Mammary microvascular endothelial cell (primary cell): ENCODE measurements around the genes IMPG2 and CEP97.

DNA sequence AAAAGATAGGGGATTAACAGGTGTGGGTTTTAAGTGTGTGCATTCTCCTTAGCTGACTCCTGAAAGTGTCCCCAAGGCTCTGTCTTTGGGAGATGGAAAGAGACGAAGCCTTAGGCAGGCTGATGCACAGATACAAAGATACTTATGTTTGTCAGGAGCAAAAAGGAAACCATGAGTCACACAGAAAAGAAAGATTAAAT is 23.8 kb upstream of the ABI3BP start:
- RAMPAGE, long total RNA: no peak

DNA sequence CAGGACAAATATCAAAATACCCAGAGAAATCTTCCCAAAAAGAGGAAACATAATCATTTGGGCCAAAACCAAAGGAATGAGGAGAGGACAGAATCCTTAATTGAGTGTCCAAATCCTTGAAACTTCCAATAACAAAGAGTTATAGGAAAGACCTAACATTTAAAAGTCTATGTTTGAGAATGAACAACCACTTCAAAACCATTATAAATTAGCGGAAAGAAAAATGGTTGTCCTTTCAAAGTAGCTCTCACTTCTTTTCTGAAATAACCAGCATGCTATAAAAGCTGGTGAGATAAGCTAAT is at the start of gene IMPG2:
TSS of gene IMPG2 (minus strand) at position 260 of the 302 bp plus-strand sequence.
- RAMPAGE, long total RNA: no peak

DNA sequence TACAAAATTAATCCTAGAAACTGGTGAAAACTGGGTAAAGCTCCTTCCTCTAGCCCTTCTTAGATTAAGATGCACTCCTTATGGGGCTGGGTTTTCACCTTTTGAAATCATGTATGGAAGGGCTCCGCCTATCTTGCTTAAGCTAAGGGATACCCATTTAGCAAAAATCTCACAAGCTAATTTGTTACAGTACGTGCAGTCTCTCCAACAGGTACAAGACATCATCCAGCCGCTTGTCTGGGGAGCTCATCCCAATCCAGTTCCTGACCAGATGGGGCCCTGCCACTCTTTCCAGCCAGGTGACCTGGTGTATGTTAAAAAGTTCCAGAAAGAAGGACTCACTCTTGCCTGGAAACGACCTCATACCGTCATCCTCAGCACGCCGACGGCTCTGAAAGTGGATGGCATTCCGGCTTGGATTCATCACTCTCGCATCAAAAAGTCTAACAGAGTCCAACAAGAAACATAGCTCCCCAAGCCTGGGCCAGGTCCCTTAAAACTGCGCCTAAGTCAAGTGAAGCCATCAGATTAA is 37.7 kb downstream of the ZBTB11 start:
- RAMPAGE, long total RNA: no peak

- RAMPAGE, long total RNA: no peak
Observed at GRCh38 chr3:101693472-101694027, 7.0 kb upstream of the RPL24 start.

DNA sequence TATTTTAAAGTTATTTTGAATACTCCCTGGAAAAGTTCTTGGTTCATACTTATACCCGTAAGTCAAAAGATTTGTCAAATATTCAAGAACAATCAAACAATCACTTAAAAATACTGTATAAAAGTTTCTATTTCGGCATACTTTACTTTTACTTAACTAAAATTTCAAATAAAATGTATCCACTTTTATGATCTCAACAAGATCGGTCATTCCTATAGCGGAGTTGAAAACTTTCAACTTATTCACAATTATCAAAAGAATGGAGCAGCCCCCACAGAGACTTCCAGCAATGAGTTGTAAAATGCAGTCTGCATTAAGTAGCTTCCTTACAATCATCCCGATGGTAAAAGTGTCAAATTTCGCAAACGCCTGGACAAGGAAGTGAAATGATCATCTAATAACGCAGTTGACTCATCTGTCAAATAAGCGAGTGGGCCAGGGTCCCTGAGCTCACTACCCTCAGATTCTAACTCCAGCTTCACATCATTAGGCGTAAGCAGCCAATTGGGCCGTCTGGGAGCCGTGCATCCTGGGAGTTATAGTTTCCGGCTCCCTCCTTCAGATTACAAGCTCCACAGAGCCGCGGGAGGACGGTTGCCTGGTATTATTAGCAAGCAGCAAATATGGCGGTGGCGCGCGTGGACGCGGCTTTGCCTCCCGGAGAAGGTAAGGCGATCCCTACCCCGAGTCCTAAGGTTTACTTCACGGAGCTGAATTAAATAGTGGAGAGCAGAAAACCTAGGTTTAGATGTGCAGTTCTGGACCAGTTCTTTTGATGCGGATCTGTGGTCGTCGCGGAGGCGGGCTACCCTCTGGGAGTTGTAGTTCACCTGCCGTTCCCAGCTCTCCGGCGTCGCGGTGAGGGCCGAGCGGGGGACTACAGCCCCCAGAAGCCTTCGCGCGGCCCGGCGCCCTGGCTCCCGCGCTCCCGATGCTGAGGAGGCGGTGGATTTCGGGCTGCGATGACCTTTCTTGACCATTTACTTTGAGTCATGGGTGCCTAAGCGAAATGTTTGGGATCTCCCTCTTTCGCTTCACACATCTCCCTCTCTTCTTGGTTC is at the start of gene CEP97:
TSS of gene CEP97 (plus strand) at position 561 of the 1,061 bp plus-strand sequence.
- RAMPAGE, long total RNA: no peak

GRCh38 chr3:101850341-101851087 is 1.2 kb downstream of the NFKBIZ start:
- RAMPAGE, long total RNA: no peak

- RAMPAGE, long total RNA: no peak
Observed at GRCh38 chr3:101936460-101937315, 87.4 kb downstream of the NFKBIZ start.

DNA sequence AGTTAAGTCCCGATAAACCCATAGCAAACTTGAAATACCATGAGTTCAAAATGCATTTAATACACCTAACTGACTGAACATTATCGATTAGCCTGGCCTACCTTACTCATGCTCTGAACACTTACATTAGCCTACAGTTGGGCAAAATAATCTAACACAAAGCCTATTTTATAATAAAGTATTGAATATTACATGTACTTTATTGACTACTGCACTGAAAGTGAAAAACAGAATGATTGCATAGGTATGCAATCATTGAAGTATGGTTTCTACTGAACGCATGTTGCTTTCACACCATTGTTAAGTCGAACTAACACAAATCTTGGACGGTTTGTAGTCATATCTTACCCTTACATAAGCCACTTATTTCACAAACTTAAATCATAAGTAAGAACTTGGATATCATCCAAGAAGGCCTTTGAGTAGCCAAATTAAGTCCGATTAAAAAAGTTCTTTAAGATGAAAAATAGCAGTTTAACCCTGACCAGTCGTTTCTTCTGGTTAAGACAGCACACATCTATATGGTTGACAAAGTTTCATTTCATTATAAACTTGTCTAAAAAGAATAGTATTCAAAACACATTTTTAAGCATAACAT is 91.9 kb downstream of the NFKBIZ start:
- RAMPAGE, long total RNA: no peak

GRCh38 chr3:105403167-105403730 is 36.5 kb downstream of the ALCAM start:
- RAMPAGE, long total RNA: no peak

DNA sequence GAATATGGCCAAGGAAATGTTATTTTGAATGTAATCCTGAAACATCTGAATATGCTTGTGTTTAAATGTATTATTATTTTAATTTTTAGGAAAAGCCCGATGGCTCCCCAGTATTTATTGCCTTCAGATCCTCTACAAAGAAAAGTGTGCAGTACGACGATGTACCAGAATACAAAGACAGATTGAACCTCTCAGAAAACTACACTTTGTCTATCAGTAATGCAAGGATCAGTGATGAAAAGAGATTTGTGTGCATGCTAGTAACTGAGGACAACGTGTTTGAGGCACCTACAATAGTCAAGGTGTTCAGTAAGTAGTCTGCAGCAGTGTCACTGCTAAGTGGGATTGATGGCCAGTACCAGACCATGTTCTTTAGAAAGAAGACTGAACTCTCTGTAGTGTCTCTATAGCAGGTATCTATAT is 157.5 kb downstream of the ALCAM start:
- RAMPAGE, long total RNA: no peak

DNA sequence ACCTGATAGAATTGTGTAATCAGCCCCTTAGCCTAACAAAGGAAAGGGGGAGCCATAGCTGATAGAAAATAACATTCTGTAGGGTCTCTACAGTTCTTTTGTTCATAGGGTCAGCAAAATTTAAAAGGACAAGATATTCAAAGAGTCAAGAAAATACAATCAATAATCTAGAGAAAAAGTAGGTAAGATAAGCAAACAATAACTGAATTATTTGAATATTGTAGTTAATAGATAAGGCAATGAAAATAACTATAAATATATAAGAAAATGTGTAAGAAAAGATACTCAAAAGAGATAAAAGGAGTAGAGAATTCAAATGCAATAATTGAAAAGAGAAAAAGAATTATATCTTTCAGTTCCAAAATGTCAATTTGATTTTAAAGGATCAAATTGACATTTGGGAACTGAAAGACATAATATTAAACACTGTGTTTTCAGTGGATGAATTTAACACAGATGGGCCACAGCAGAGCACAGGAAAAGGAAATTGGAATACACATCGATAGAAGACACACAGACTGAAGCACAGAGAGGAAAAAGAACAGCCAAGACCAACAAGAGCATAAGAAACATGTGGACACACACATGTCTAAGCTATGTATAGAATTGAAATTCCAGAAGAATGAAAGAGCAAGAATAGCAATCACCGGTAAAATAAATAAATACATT is 203.4 kb downstream of the ALCAM start:
- RAMPAGE, long total RNA: no peak

- RAMPAGE, long total RNA: no peak
Observed at GRCh38 chr3:105853852-105854620, 14.8 kb downstream of the CBLB start.

DNA sequence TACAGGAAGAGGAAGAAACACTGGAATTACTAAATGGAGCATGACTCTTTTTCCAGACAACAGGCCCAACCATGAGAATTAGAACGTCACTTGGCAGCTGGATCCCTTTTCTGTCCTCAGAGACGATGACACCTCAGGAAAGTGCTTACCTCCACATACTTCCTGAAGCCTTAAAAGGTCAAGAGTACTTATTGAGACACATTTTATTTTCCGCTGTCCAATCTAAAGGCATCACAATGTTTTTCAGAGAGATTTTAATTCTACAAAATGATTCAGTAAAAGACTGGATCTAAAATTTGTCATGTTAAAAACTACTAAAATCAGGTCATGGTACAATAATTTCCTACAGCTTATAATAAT is 38.2 kb upstream of the CBLB start:
- RAMPAGE, long total RNA: no peak

GRCh38 chr3:107117979-107118683 is 259.1 kb upstream of the CCDC54 start:
- RAMPAGE, long total RNA: no peak

DNA sequence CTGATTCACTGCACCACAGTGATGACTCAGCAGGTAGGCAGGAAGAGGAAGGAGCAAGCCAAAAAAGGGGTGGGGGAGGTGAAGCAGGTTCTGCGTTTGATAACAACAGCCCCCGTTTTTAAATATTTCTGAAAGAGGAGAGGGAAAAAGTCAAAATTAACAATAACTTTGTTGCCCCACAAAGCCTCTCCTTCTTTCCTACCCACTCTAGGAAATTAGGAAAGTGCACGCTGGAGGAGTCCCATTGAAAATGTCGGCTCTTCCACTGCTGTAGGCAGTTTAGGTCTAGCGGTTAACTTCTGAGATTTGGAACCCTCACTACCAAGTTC is 9.8 kb upstream of the CCDC54 start:
- RAMPAGE, long total RNA: no peak

DNA sequence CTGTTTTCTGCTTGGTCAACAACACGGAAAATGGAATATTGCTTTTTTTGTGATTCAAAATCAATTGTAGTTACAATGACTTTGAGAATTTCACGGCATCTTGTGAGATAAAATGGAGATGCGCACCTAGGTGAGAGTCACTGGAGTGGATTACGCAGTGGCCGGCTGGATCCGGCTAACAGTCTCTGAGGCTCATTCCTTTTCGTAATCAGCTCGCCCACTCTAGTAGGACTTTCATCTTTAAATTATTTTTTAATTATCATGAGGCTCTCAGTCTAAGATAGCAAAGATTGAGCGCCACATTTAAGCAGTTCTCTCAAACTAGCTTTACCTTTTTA is 54.9 kb downstream of the CCDC54 start:
- RAMPAGE, long total RNA: no peak

DNA sequence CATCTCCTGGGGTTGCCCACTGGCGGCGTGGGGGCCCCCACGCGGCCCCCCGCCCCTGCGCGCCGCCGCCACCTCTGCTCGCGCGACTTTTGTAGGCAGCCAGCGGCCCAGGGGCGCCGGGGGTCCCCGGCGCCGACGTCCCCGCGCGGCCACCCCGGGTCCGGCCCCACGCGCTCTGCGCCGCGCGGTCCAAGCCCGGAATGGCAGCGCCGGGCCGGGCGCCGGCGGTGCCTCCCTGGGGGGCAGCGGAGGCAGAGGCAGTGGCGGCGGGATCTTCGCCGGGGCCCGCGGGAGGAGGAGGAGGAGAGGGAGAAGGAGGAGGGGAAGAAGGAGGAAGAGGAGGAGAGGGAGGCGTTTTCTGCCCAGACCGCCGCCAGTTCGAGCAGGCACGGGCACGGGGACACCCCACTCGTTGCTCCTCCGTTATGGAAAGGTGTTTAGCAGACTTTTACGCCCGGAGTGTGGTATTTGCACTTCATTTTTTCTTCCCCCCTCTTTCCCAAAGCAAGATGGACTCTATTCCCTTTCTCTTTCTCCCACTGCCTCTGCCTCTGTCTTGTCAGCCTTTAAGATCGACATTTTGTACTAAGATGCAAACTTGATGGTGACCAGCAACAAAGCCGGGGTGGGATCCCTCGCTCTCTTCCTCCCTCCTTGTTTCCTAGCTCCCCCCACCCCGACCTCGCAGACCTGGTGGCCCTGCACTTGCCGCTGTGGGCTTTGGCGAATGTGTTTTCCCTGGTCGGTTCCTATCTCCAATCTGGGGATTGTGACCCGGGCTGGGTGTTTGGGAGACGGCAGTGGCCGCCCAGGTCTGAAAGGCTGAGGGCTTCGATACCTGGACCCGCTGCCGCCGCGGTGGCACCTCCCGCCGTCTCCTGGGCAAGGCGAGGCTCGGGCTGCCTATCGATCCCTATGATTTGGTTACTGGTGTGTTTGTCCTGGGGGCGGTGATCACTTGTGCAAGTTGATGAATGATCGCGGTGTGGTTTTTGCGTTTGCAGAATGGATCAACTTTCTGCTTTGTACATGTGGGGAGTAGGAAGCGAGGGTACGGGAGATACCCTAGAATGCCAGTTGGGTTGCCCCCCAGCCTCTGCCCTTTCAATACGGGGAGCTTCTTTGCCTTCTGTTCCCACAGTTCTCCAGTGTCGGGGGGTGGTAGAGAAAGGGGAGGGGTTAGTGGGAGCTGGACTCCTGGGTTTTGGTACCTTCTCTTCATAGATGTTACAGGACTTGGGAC is 2.7 kb downstream of the BBX start:
- RAMPAGE, long total RNA: no peak

GRCh38 chr3:107549981-107550746 is 27.4 kb downstream of the BBX start:
- RAMPAGE, long total RNA: no peak

GRCh38 chr3:107558525-107558989 is 35.8 kb downstream of the BBX start:
- RAMPAGE, long total RNA: no peak

GRCh38 chr3:107571154-107571472 is 48.4 kb downstream of the BBX start:
- RAMPAGE, long total RNA: no peak